WTC11 (cell line): Measurements from ENCODE around the genes C10orf71 and PRKG1.

DNA sequence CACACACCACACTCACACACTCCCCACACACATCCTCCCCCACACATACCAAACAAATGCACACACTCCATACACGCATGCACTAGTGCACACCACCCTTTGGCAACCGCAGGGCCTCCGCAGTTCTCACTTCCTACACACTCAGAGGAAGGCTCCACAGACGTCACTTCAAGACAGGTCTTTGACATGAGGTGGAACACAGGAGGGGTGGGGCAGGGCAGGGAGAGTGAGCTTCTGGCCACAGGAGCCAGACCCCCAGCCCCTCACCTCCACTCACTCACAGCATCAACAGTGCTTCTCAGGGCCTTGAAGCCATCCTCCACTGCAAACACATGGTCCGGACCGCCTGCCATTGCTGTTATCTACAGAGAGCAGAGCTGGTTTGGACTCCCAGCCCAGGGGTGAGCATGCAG lies 18.3 kb upstream of the ANTXRL start:
- PRO-cap, result no peak

- PRO-cap, result unidirectional peak, minus-strand start at chr10:46398576
These were observed 22.6 kb downstream of the ANXA8L1 start for GRCh38 chr10:46397959-46398800.

DNA sequence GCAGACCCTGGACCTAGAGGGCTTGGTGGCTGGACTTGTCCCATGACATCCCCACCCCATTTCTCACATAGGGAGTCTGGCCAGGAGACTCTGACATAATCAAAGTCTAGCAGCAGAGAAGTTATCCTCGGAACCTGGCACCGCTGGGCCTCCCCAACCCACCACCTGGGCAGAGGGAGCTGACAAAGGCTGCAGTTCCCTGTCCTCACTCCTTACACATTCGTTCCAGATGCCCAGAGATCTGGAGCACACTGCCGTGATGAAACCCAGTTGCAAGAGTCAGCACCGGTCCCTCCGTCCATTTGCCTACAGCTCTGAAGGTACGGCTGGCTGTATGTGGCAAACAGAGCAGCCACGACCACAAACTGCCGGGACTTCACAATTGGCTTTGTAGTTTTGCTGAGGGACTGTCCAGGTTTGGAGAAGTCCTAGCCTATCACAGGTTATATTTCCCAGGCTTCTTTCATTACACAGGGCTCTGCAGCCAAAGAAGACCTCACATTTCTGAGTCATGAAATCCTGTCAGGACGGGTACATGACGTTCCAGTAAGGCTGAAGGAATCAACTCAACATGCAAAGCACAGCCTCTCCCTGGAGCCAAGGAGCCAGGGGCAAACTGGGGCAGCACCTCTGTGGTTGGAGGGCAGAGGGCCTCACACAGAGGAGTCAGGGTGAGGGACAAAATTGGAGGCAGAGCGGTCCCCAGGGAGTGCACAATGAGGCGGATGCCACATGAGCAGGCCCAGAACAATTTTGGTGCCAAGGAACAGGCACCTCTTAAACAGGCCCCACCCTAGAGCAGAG lies 116.5 kb upstream of the GDF10 start:
- PRO-cap, result no peak

GRCh38 chr10:48194751-48195377 lies 79.6 kb downstream of the FRMPD2 start:
- PRO-cap, result no peak

GRCh38 chr10:48369473-48369971 lies 63.0 kb downstream of the MAPK8 start:
- PRO-cap, result no peak

DNA sequence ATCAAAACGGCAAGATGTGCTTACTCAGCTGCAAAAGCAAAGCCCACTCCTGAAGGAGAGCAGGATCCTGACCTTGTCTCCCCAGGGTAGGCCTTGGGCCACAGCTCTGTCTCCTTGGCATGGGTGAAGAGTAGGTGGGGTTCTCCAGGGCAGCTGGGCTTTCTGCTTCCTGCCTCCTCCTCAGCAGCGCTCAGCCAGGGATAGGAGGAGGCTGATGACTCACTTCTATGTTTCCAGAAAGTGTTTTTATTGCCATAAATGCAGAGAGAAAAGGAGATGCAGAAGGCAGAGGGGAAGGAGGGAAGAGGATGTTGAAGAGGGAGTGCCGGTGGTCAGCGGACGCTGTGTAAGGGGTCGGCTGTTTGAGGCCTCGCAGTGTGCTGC lies 107.7 kb downstream of the ARHGAP22 start:
- PRO-cap, result no peak

- PRO-cap, result bidirectional peak, plus-strand start at chr10:48523664, minus-strand start at chr10:48523728; bidirectional peak, plus-strand start at chr10:48523820, minus-strand start at chr10:48523759
These were observed 81.4 kb downstream of the ARHGAP22 start for GRCh38 chr10:48523304-48524005.

DNA sequence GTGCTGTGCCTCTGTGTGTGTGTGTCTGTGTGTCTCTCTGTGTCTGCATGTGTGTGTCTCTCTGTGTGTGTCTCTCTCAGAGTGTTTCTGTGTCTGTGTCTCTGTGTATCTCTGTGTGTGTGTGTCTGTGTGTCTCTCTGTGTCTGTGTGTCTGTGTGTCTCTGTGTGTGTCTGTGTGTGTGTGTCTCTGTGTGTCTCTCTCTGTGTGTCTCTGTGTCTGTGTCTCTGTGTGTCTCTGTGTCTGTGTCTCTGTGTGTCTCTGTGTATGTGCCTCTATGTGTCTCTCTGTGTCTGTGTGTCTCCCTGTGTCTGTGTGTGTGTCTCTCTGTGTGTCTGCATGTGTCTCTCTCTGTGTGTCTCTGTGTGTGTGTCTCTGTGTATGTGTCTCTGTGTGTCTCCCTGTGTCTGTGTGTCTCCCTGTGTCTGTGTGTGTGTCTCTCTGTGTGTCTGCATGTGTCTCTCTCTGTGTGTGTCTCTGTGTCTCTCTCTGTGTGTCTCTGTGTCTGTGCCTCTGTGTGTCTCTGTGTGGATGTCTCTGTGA lies 44.8 kb upstream of the C10orf71 start:
- PRO-cap, result no peak

DNA sequence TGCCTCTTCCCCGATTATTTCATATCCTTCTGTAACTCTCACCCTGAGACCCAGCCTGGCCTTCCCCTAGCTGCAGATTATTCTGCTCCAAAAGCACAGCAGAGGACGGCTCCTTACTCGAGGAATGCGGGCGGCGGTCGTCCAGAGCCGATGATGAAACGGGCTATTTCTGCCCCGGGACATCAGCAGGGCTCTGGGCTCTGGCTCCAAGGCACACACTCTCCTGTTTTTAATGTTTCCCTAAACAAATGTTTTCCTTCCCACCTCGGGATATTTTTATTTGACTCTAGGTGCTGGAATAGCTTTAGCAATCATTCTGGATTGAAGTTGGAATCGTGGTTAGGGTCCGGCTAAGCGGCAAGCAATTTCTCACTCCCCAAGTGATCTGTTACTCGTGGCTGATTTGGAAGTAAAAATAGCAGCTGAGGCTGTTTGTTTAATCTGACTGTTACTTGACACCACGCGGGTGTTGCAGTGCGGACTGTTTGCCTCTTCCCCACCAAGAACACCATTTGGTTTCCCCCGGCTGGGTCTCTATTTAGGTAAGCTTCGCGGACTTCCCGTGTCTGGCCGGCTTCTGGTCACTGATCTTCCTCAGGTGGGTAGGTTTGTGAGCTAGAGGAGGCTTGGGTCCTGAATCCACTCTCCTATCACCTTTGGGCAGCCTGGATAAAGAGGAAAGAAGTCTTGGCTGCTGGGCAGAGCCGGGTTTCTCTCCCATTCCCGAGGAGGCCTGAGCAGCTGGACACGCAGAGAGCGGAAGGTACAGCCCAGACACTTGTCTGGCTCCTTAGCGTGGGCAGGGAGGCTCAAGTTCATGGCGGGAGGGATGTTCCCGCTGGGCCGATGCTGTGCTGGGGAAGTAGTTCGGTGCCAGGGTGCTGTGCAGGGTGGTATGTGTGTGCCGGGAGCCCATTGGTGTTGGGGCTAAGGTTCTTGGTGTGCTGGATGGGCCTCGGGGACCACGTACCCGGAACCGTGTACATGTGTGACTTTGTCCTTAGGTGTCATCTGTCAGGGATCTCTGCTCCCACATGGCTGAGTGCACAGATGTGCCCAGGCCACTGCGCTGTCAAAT lies at the start of gene C10orf71:
C10orf71 (plus strand) TSS at position 479 of the 1,078 bp plus-strand sequence.
- PRO-cap, result no peak

GRCh38 chr10:49359879-49360495 lies 35.9 kb downstream of the DRGX start:
- PRO-cap, result no peak

- PRO-cap, result no peak
These were observed 2.5 kb upstream of the DRGX start for GRCh38 chr10:49398358-49398749.

DNA sequence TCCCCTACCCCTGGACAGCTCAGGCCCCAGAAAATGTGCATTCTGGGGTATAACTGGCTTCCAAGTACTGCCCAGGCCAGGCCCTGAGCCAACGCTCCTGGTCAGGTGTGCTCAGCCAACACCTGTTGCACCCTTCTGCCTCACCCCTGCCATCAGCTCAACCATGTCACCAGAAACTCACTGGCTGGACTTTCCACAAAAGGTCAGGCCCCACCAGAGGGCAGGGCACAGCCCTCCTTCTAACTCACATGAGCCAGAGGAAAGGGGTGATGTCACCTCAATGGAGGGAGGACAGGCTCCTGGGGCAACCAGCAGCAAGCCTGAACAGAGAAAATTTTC lies 2.3 kb downstream of the OGDHL start:
- PRO-cap, result no peak

GRCh38 chr10:50248187-50248615 lies 3.1 kb downstream of the ASAH2 start:
- PRO-cap, result no peak

DNA sequence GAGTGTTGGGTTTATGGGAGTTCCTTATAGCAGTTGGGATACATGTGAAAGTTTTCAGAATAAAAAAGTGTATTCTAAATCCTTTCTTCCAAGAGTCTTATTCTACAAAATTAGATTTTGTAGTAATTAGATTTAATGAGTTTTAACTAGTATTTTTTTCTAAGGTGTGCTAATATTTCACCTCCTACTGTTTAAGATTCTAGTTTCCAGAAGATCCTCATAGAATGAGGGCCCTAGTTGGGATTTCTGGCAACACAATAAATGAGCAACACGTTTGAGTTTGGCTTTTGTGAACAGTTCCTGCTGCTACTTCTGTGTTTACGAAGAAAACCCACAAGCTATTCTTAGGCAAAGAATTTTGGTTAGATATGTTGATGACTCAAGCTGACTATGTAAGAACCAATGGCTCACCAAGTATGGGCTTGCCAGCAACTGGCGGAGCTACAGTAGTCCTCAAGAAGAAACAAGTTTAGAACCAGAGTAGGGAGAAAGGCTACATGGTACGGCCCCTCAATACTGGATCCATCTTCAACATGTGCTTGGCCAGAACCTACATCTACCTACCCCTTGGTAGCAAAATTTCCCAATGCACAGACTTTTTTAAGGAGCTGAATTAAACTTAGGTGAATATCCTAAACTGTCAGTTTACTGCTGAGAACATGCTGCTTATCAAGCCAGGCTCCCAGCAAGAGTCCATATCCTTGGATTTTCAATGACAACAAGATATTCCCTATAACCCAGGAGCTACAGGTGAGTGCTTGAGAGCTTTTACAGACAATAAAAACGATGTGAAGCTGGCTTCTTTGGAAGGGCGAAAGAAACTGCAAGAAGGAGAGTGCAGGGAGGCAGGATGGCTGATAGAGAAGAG lies 74.1 kb upstream of the ASAH2 start:
- PRO-cap, result no peak

DNA sequence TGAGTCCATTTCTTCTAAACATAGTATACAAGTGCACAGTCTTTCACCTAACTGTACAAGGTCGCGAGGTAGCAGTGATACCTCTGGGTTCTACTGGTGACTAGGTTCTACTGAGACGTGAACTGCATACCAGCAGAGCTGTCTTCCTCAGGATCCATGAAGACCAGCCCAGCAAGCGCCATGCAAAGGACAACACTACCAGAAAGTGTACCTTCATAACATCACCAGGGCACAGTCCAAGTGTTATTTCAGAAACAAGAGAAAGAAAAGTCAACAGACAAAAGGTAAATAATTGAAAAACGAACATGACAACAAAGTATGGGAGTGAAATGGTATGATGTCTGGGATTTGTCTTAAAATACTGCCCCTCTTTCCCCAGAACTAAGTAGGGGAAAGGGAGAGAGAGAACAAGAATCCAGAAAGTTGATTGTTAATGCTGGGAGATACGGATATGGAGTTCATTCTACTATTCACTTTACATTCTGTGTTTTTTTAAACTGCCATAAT lies 141.1 kb upstream of the ASAH2 start:
- PRO-cap, result no peak

DNA sequence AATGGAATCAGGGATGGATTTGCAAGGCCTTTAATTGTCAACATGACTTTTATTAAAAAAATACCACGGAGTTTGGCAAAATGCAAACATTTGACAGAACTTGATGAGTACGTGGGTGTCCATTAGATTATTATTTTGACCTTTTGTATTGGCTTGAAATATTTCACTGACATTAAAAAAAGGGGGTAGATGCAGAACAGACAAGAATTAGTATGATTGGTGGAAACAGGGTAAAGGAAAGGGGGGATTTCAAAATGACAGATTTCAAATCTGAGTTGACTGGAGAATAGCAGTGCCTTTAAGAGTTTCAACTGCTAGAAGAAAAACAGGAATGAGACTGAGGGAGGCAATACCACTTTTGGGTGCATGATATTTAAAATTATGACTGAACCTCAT lies 33.8 kb downstream of the ASAH2B start:
- PRO-cap, result no peak

GRCh38 chr10:50832227-50832671 lies 53.2 kb downstream of the A1CF start:
- PRO-cap, result no peak

- PRO-cap, result bidirectional peak, plus-strand start at chr10:51074543, minus-strand start at chr10:51074404; bidirectional peak, plus-strand start at chr10:51074914, minus-strand start at chr10:51074871
These were observed at the start of gene PRKG1 for GRCh38 chr10:51074282-51075163. Gene PRKG1, plus strand, starts transcription at chr10:51074487.

GRCh38 chr10:51199851-51200394 lies 125.6 kb downstream of the PRKG1 start:
- PRO-cap, result no peak

GRCh38 chr10:51202403-51203194 lies 128.3 kb downstream of the PRKG1 start:
- PRO-cap, result no peak